Renal cortical epithelial cell (primary cell): ENCODE results near the genes PMEL, RNF41 and PTGES3.

DNA sequence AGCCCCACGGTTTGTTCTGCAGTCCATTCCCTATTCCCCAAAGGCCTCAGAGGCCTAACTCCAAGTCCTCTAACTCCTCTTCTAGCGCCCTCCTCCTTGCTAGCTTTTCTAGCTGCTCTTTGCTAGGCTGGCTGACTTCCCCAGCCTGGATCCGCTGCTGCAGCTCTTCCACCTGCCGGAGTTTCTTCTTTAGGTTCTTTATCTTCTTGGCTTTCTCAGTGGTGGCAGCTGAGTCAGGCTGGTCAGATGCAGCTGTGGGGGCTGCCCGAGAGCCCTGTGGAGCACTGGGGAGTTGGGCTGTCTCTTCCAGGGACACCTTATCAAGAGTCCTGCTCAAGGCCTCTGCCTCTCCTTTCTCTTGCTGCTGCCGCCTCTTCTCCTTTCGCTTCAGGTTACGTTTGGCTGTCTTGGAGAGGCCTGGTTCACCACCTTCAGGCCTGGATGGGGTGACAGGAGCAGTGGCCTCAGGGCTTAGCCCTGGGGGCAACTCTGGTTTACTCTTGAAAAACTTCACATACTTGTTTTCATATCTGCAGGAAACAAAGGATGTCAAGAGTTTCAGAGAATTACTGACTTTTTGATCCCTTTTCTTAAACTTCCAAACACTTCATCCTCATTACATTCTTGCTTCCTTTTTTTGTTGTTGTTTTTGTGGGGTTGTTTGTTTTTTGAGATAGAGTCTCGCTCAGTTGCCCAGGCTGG, 25.7 kb downstream of the PYM1 start:
- RRBS, result no CpG with 5 or more reads among the region's 9 CpGs

DNA sequence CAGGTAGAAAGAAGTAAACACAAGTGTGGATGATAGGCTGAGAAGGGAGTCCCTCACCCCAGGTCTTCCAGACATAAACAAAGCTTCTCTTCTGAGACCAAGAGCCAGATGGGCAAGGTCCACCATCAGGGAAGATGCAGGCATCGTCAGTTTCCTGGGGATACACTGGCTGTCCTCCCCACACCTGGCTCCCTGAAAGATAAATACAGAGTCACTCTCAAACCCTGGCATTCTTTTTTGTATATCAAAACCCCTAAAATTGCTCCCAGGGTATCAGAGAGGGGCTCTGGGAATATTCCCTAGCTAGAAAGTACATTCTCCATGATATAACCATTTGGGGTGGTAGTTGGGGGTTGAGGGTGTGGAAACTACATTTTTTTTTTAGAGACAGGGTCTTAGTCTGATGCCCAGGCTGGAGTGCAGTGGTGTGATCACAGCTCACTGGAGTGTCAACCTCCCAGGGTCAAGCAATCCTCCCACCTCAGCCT, 7.4 kb downstream of the PMEL start:
- RRBS, result no CpG with 5 or more reads among the region's 1 CpG

DNA sequence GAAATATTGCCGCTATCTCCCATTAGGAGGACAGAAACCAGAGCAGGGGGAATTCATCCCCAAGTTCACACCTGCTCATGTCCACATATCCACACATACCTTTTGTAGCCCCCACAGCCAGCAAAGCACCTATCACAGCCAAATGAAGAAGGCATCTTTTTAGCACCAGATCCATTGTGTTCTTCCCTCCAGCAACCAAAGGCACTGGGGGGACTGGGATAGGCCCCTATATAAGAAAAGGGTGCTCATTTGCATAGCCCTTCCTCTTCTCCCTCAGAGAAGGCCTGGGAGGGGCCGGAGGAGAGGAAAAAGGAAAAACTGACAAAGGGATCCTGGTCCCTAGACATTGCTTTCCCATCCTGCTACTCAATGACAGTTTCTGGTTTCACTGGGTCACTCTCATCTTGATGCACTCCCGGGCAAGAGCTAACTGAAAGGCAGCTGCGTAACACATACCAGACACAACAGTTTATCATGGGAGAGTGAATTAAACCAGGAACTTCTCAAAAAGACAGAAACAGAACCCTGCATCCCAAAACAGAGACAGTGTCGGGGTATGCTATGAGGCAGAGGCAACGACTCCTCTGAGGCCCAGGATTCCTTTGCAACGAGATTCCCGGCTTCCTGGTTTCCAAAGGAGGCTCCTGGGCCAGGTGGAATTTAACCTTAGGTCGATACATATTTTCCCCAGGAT, at the start of gene PMEL:
Gene PMEL (minus strand): TSS at position 206 of the 694 bp plus-strand sequence.
- RRBS, result no CpG with 5 or more reads among the region's 9 CpGs

GRCh38 chr12:55971515-55972711, 2.0 kb upstream of the RAB5B start:
- RRBS, result no CpG with 5 or more reads among the region's 10 CpGs

DNA sequence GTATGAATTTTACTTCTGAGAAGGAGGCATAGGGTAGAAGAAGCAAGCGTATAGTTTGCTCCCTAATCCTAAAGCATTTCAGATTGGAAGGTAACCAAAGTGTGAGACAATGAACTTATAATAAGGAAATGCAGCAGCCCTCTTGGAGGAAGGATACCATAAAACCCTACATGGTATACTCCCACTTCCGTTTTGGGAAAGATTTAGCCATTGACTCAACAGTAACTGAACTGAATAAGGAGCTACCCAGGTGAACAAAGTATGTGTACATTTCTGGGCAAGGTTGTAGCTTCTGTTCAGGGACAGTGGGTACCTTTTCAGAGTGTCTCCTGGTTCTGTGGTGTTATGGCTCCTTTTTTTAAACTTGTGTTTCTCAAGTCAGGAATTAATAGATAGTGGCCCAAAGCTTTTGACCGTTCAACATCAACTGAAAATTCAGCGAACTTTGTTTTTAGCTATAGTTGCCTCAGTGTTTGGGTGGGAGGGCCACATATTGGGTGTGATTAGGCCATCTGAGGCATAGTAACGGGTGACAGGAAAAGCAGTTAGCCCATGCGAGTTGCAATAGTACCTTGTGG, 3.8 kb downstream of the RAB5B start:
- RRBS, result no CpG with 5 or more reads among the region's 6 CpGs

DNA sequence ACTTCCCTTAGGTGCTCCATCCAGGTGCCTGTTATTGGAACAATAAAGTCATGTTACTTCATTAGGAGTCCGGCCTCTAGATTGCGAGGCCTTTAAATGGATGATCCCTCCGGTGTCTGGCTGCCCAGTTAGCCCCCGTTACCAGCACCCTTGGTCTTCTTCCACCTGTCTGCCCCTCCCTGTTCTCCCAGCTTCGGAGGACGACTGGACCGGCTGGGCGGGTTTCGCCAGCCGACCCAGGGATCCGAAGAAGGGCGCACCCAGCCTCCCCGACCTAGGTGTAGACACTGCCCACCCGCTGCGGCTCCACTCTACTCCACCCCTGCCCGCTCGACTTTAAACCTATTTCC, 493 bp upstream of the PA2G4 start:
- RRBS, result 3% methylated on average over 6 of the region's 17 CpGs

- RRBS, result 2% methylated on average over 5 of the region's 35 CpGs
These were observed 642 bp downstream of the PA2G4 start for GRCh38 chr12:56104854-56105547.

- RRBS, result no CpG with 5 or more reads among the region's 9 CpGs
These were observed 5.7 kb upstream of the RPL41 start for GRCh38 chr12:56110506-56111428.

- RRBS, result no CpG with 5 or more reads among the region's 8 CpGs
These were observed 3.3 kb upstream of the RPL41 start for GRCh38 chr12:56112815-56113805.

GRCh38 chr12:56221120-56222178, at the start of gene RNF41:
Gene RNF41, minus strand, starts transcription at chr12:56221922.
- RRBS, result 2% methylated on average over 5 of the region's 46 CpGs

DNA sequence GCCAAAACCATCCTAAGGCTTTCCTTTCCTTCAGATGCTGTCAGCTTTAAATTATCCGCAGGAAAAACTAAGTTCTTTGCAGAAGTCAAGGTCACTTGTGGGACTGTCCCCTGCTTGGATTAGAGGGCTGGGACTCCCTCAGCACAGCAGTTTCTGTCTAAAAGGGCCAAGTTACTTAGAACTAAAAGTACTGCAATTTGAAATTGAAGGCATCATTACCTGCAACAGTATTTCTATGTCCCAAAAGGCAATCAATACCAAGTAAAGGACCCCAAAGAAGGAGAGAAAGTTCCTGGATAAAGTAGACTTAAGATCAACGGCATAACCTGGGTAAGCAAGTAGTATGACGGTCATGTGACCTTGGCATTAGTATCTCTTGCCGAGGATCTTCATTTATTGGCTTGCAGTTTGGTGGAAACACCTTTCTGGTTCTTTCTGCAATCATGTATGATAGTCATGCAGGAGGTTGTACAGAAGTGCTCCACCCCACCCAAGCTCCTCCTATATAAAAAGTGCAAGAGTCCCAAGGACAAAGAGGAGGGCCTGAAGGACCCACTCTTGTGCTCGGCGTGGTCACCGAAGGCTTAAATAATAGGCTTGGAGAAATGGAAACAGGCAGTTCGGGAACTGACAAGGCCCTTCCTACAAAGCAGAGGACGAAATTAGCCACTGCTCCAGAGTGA, 919 bp downstream of the CS start:
- RRBS, result no CpG with 5 or more reads among the region's 9 CpGs

DNA sequence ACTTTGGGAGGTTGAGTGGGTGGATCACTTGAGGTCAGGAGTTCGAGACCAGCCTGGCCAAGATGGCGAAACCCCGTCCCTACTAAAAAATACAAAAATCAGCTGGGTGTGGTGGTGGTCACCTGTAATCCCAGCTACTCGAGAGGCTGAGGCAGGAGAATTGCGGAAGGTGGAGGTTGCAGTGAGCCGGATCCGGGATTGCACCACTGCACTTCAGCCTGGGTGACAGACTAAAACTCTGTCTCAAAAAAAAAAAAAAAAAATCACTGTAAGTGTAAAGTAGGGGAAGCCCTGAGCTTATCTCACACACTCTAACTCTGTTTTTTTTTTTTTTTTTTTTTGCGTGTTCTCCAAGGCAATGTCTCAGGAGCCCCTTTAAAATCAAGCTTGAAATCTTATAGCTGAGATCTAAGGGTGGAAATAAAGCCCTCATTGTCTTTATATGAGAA, 413 bp upstream of the RBMS2 start:
- RRBS, result no CpG with 5 or more reads among the region's 8 CpGs

DNA sequence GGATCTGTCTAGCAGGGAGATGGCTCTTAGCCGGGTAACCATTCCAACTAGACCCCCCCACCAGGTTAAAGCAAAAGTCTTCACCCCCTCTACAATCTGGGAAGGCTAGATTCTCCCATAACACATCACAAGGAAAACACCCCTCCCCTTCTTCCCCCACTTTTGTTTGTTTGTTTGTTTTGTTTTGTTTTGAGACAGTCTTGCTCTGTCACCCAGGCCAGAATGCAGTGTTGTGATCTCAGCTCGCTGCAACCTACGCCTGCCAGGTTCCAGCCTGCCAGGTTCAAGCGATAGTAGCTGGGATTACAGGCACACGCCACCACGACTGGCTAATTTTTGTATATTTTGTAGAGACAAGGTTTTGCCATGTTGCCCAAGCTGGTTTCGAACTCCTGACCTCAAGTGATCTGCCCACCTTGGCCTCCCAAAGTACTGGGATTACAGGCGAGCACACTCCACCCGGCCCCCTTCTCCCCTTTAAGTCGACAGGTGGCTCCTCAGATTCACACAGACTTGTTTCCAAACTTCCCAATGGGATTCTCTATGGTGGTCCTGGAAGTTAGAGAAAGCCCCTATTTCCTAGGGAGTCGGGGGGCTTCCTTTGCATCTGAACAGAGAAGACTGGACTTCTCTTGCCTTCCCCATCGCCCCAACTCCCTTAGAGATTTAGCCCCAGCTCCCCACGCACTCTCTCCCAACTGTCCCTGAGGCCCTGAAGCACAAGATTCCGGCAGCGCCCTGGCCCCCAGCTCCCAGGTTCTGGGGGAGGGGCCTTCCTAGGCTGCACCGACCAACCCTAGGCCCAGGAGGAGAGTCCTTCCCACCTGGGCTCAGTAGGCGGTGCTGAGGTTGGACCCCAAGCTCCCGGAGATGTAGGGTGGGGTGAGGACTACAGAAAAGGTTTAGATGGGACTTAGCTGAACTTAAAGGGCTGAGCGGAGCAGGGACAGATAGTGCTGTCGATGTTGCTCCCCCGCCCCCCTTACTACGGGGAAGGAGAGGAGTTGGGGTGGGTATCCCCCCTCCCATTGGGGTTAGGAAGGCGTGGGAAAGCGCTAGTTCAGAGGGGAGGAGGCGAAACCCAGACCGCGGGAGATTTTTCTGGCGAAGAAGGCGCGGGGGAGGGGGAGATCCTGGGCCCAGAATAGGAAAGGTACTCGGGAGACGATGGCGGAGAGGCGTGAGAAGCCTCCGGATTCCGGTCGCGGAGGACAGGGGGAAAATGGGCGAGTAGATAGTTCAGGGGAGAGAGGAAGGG, 3.9 kb upstream of the BAZ2A start:
- RRBS, result 3% methylated on average over 4 of the region's 39 CpGs

- RRBS, result no CpG with 5 or more reads among the region's 11 CpGs
These were observed 6.6 kb downstream of the ATP5F1B start for GRCh38 chr12:56639061-56639641.

GRCh38 chr12:56660965-56661279, 15.1 kb upstream of the ATP5F1B start:
- RRBS, result no CpG with 5 or more reads among the region's 2 CpGs

DNA sequence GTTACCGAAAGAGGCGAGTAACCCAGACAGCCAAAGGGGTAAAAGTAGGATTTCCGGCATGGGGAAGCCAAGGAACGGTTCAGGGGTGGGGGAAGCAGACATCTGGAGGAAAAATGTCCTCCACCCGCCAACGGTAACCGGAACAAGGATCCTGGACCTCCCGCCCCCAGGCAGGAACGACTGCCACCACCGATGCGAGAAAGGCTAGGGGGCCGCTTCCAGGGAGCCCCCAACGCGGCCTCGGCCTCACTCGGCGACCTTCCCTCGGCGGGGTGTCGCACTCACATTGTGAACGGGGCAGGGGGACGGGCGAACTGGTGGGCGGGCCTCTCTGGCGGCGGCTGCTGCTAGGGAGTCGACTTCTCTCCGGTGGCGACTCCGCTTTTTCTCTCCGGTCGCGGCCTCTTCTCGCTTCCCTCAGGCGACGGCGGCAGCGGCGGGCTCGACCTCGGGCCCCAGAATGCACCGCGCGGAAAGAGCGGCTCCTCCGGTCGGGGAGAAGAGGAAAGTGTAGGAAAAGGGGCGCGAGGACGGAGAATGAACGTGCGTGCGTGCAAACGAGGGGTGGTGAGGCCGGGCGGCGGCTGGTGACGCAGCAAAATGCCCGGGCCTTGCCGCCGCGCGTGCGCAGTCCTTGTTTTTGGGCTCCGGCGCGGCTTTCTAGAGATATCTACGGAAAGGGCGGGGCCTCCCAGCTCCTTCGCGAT, at the start of gene PTGES3:
Gene PTGES3 (minus strand): TSS at position 572 of the 707 bp plus-strand sequence.
- RRBS, result under 1% methylated on average over 26 of the region's 71 CpGs

- RRBS, result no CpG with 5 or more reads among the region's 7 CpGs
These were observed 40.6 kb downstream of the HSD17B6 start for GRCh38 chr12:56803747-56804045.

DNA sequence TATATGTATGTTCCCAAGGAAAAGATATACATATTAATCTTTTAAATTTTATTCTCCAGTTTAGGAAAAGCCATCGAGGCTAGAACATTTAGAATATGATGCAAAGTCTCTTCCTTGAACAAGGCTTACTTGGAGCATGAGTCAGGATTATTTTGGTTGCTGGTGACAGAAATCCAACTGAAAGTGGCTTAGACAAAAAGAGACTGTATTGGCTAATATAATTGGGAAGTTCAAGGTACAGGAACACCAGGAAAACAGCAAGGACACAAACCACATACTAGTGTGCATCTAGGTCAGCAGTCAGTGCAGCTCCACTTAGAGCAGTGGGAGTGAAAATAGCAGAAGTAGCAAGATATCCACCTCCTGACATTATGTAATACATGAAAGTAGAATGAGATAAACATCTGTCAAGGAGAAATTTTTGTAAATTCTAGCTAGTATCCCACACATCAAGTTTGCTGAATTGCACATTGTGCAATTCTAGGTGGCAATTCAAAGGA, 57.1 kb downstream of the SDR9C7 start:
- RRBS, result no CpG with 5 or more reads among the region's 1 CpG

DNA sequence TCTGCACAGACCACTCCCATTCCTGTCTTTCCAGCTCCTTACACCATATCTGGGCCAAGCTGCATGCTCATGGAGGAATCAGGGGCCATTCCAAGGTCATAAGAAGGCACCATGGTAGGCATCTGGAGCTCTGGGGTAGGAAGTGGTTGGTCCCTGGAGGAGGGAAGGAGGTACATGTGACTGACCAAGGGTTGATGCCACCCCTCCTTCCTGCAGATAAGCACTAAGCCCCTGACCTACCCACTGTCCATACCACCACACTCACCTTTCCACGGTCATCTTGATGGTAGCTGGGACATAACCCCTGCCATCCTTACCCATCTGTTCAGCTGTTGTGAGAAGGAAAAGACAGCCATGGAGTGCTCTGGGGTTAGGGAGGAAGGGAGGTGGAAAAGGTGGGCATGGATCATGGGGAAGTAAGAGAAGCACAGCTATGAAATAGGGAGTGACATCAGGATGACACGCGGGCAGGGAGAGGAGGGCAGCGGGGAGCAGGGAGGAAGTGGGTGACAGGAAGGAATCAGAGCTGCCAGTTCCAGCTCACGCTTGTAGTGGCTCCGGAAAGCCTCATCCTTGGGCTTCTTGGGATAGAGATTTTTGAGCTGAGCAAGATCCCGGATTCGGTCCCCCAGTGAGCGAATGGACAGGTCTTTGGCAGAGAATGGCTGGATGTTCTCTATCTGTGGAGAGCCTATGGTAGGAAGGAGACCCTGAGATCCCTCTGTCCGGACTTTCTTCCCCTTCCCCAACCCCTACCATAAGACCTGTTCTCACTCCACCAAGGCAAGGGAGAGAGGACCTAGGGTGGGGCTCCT, 10.0 kb downstream of the NAB2 start:
- RRBS, result 95% methylated on average over 2 of the region's 10 CpGs